Jurkat, Clone E6-1 (cell line): ENCODE measurements around the genes ZDHHC21, TTC39B, CCDC171 and ADAMTSL1.

DNA sequence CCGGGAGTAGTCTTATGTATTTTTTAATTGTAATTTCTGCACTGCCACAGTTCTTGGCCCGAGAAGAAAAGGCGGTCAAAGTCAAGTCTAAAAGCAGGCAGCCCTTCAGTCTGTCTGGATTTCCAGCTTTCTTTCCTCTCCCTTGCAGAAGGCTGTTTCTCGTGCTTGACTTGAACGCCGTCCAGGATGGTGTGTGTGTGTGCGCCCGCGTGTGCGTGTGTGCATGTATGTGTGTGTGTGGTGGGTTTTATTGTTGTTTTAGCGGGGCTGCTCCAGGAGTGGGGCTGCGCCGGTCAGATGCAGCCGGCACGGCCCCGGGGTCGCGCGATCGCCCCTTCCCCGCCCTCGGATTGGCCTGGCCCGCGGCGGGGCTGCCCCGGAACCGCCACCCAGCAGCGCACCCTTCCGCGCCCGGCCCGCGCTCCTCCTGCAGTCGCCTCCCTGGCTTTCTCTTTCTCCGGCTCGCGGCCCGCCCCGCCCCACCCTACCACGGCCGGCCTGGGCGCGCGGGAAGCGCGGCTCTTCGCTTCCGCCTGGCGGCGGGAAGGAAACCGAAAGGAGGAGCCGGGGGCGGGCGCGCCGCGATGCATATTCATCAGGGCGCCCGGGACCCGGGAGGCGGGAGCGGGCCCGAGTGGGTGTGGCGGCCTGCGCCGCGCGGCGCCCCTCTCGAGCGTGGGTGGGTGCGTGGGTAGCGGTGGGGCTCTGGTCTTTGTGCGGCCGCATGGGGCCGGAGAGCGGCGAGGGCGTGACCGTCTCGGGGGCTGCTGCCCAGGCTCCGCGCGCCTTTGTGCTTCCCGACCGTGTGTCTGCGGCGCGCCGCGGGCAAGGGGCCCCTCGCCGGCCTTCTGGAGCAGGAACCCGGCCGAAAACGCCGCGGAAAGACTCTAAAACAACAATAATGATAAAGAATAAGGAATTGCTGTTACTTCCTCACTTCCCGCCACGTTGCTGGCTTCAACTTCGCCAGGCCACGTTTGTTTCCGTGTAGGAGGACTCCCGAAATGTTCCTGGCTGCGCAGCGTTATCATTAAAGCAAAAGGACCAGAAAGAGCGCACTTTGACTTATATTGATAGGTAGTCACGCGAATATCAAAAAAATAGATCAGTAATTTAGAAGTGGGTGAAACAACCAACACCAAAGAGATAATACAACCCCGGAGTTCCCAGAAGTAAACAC is 8.6 kb upstream of the NFIB start:
- RRBS: 1% methylated on average over 49 of the region's 110 CpGs

GRCh38 chr9:14345881-14346805 is 32.2 kb upstream of the NFIB start:
- RRBS: no CpG with 5 or more reads among the region's 61 CpGs

DNA sequence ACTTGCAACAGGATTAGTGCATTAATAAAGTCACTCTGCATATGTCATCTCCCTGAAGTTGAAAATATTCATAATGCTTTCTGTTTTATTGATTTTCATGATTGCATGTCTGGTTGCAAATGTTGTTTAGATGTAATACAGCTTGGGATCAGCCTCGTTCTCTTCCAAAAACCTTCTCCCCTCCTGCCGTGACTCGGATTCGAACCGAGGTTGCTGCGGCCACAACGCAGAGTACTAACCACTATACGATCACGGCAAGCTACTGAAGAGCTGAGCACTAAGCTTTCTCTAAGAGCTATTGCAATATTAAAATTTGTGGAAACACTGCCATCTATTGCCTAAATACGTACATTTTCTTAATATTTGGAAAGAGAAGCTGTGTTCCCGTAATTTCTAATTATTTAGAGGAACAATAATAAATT is 119.8 kb upstream of the NFIB start:
- RRBS: no CpG with 5 or more reads among the region's 11 CpGs

DNA sequence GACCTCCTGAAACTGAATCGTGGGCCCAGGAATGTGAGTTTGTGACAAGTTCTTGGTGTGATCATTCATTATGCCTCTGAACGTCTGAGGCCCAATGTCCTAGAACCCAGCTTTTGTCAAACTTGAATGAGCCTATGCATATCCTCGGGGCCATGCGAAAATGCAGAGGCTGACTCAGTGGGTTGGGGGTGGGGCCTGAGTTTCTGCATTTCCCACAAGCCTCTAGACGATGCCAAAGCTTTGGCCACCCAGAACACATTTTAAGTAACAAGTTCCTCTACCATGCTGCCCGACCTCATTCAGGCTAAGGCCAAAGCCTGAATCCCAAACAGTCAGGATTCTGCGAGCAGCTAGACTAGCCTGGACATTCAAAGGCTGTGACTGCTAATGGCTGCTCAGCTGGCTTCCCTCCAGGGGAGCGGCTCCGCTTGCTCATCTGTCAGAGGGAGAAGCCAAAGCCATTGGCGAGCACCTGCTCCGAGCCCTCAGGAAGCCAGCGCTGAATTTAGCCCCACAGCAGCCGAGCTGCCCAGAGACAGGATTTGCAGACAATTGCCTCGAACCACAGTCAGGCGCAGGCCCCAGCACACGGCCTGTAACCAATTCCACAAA is 177.6 kb downstream of the ZDHHC21 start:
- RRBS: no CpG with 5 or more reads among the region's 16 CpGs

DNA sequence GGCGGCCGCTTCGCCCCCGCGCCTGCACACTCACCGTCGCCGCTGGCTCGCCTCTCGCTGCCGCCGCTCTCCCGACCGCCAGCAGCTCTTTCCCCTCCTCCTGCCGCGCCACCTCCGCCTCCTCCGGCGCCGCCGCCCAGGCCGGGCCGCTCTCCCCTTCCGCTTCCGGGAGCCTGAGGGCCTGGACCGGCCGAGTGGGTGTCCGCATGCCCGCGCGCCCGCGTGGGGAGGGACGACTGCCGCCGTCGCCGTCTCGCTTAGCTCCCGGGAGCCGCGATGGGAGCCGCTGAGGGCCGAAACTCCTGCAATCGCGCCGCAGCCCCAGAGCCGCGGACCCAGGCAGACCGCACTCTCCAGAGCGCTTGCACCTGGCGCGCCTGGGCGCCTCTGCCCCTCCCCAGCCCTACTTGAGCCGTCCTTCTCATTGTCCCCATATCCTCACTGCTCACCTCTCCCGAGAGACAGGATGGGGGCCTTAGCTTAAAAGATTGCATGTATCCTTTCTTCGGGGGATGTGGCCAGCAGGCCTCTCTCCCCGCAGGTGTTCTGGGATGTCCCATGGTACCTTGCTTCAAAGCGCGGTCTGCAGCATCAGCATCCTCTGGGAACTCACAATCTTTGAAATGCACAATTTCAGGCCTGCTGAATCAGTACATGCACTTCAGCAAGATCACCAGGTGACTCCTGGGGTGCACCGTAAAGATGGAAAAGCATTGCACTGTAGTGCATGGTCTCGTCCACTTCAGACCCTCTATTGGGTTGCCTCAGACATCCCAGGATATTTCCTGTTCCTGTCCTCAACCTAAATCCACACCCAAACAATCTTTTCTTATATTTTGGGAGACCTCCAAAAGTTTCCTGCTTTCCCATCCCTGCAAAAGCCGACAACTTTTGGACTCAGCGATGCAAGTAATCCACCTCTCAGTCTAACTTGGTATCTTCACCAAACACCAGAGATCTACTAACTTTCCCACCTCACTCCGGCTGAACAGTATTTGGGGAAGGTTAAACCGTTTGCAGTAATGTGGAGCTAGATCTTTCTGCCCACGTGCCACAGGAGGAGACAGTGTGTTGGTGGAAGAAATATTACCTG is at the start of gene ZDHHC21:
Gene ZDHHC21, minus strand, starts transcription at position 238 of the 1,093 bp plus-strand sequence.
- RRBS: under 1% methylated on average over 15 of the region's 67 CpGs

DNA sequence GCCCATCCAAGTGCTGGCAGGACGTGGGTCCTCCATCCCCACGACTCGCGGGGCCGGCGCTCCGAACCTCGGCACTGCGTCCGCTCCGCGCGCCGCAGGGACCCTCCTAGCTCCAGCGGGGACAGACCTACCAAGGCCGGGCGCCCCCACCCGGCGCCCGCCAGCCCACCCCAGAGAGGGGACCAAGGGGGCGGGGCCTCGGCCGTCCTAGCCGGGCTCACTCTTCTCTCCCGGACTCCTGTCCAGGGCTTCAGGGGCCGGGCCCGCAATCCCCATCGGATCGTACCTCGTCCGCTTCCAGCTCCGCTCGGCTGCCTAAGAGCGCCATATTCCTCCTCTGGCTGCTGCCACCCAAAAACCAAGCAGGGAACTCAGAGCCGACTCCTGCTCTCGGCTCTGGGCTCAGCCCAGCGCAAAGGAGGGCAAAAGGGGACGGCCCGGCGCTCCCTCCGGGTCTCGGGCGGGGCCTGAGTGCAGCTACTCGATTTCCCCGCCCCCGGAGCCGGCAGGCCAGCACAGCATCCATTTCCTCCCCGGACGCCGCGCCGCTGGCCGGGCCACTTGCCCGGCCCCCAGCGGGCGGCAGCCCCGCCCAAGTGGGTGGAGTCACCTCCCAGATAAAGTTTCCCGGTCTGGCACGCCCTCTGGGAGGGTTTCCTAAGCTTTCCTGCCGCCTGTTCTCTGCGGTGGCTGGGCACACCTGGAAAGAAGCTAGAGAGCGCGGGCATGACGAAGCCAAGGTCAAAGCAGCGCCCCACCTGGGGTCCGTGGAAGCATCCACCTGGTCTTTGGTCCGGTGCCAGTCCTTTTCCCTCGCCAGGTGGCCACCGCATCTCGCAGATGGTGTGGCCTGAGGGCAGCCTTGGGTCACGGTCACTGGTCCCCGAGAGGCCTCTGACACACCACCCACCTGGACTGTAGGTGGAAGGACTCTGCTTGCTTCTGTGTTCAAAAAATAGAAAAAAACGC is at the start of gene TTC39B:
Gene TTC39B, minus strand, starts transcription at position 419 of the 969 bp plus-strand sequence.
- RRBS: 9% methylated on average over 32 of the region's 73 CpGs

DNA sequence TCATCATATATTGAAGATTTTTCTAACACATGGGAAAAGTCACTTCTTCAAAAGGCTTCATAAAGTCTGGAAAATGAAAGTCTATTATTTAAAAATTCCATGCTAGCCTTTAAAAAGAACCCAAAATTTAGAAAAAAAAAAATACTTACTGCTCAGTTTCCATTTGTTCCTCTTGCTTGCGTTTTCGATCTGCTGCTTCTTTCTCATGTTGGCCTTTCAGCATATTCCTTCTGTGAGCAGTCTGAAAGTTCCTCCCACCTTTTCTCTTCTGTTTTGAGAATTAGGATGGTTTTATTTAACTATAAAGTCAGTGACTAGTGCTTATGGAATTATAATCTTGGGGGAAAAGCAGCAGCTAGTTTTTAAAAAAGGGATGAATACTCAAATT is 38.3 kb downstream of the PSIP1 start:
- RRBS: no CpG with 5 or more reads among the region's 2 CpGs

DNA sequence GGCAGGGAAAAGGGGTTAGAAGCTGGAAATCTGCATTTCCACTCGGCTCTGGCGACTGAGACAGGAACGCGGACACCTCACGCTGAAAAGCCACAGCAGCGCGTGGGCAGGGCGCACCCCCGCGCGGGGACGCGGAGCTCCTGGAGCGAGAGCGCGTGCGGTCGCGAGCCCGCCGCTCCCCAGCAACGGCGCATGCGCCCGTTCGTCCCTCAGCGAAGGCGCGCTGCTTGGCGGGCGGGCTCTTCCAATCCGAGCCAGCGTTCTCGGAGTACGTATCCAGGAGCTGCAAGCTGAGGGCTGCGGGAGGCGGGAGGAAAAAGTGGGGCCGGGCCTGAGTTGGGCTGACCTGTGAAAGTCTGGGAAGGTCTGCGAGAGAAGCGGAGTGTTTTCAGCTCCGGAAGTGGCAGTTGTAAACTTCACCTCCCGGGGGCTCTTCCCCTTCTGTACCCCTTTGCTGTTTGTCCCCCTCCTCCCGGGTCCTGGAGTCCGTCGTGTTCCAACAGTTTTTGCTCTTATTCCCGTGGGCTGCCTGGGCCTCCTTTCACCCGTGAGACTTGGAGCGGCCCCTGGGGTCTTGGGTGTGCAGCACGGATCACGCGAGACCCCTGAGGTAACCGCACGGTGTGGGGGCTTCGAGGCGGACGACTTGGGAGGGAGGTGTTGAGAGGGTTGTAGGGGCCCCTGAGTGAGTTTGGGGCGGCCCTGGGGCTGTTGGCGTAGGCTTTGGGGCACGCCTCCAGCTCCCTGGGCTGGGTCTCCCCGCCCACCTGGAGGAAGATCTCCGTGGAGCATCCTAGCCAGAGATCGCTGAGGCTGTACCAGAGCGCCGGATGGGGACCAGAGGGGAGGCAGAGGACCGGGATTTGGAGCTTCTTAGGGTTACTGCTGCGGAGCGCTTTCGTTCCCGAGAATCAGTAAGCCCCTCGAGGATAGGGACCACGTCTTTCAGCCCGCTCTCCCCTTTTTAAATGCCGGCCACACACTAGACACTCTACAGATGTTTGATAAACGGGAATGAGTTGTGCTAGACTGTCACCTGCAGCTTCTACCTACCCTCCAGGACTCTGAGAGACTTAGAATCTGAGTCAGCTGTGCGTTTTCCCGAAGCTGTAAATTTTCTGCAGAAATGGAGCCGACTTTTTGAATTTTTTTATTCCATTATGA is at the start of gene CCDC171:
Gene CCDC171, plus strand, starts transcription at position 351 of the 1,164 bp plus-strand sequence.
- RRBS: 5% methylated on average over 8 of the region's 77 CpGs

DNA sequence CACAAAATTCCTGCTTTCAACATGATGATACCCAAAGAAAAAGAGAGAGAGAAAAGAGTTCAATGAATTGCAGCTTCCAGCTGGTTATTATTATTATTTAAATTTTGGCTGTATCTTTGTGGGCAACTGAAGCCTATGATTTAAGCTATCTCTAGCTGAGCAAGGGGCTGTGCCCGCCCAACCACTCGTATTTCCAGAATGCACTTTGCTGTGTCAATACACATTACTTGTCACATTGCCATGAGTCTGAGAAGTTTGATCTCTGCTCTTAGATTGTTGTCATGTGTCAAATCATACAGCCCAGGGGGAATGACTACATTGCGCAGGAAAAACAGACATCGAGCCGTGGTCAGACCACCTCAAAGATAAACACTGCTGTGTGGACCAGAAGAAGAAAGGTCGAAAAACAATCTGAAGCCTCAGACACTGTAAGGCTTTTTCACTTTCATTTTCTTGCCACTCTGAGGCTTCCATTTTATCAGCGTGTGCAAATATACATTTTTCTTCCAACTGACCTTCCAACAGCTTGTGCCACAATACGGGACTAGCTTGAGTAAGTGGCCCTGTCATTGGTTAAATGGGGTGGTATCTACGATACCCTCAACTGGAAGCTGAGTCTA is 603.2 kb downstream of the BNC2 start:
- RRBS: no CpG with 5 or more reads among the region's 9 CpGs

- RRBS: no CpG with 5 or more reads among the region's 5 CpGs
Observed at GRCh38 chr9:16417110-16417693, 453.3 kb downstream of the BNC2 start.

- RRBS: no CpG with 5 or more reads among the region's 5 CpGs
Observed at GRCh38 chr9:16571235-16571654, 299.2 kb downstream of the BNC2 start.

- RRBS: no CpG with 5 or more reads among the region's 8 CpGs
Observed at GRCh38 chr9:16727627-16728470, 142.6 kb downstream of the BNC2 start.

- RRBS: no CpG with 5 or more reads among the region's 4 CpGs
Observed at GRCh38 chr9:16884893-16885277, 14.4 kb upstream of the BNC2 start.

- RRBS: no CpG with 5 or more reads among the region's 14 CpGs
Observed at GRCh38 chr9:18473625-18474554, at the start of gene ADAMTSL1. Gene ADAMTSL1, plus strand, starts transcription at chr9:18474153.

- RRBS: no CpG with 5 or more reads among the region's 7 CpGs
Observed at GRCh38 chr9:19050252-19050398, 898 bp downstream of the RRAGA start.

DNA sequence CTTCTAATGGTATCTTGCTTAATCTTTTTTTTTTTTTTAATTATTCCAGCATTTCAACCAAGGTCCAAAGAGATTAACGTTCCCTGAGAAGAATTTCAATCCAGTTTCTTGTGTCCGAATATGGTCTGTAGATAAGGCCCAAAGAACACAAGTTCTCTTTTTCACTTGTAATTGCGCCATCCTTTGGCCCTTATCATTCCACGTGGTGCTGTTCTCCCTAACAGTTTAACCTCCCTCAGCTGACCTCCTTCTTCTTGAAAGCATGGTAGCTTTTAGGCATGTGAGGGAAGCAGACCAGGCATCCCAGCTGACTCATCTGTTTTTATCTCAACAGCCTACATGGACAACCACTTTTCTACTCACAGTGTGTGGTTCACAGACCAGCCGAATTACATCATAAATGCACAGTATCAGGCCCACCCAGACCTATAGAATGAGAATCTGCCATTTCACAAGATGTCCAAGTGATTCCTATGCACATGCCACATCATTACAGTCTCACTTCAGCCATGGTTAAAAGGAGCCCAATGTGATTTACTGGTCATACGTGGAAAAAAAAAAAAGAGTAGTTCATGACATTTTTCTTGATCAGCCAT is 26.9 kb upstream of the PLIN2 start:
- RRBS: no CpG with 5 or more reads among the region's 6 CpGs

GRCh38 chr9:19374169-19375161 is 5.6 kb downstream of the RPS6 start:
- RRBS: no CpG with 5 or more reads among the region's 19 CpGs

- RRBS: no CpG with 5 or more reads among the region's 7 CpGs
Observed at GRCh38 chr9:19375162-19375811, 4.7 kb downstream of the RPS6 start.

GRCh38 chr9:20541183-20541619 is 81.1 kb downstream of the MLLT3 start:
- RRBS: no CpG with 5 or more reads among the region's 3 CpGs

GRCh38 chr9:20558477-20559235 is 63.6 kb downstream of the MLLT3 start:
- RRBS: no CpG with 5 or more reads among the region's 4 CpGs